T-cell (primary cell): ENCODE measurements around the gene CCNT2.

DNA sequence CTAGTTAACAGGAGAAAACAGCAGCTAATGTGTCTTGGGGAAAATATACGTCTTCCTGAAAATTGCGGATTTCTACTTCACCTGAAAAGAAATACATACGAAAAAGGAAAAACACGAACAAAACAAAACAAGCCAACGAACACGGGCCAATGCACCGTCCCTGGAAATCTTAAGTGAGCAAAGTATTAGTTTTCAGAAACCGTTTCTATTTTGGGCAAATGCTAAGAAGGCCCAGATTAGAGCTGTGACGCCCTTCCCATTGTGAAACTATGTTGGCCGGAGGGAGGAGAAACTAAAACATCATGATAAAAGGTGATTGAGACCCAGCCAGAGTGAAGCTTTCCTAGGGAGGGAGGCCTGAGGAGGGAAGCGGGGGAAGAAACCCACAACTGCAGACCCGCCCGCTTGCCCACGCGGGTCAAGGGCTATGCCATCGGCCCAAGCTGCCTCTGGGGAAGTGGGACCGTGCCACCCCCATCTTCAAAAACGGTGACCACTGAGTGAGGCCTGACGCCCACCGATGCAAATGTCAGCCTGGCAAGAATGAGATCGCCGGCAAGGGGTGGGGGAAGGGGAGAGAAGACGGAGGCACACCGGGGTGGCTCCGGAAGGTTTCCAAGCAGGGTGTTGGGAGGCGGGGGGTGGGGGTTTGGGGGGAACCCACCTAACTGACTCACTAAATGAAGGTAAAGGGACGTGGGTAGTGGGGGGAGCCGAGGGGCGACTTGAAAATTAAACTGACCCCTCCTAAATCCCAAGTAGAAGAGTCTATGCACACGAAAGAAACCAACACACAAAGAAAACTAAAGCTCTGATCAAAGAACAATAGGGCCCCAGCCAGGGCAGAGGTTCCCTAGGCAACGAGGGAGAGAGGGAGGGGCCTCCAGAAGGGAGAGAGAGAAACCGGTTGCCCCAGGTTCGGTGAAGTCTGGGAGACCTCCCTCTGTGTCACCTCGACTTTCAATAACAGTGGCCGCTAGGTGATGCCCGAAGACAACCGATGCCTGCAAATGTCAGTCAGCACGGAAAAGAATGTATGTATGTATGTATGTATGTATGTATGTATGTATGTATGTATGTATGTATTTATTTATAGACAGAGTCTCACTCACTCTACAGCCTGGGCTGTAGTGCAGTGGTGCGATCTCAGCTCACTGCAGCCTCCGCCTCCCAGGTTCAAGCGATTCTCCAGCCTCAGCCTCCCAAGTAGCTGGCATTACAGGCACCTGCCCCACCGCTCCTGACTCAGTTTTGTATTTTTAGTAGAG, 106.4 kb upstream of the ANKRD30BL start:
- PRO-cap, 7 experiments, result peak in 1 of 7 experiments; most common minus-strand start position 803 of the sequence (in 1)

GRCh38 chr2:132346764-132347860, 69.5 kb upstream of the GPR39 start:
- PRO-cap, 7 experiments, result no peak in any of the 7 experiments

DNA sequence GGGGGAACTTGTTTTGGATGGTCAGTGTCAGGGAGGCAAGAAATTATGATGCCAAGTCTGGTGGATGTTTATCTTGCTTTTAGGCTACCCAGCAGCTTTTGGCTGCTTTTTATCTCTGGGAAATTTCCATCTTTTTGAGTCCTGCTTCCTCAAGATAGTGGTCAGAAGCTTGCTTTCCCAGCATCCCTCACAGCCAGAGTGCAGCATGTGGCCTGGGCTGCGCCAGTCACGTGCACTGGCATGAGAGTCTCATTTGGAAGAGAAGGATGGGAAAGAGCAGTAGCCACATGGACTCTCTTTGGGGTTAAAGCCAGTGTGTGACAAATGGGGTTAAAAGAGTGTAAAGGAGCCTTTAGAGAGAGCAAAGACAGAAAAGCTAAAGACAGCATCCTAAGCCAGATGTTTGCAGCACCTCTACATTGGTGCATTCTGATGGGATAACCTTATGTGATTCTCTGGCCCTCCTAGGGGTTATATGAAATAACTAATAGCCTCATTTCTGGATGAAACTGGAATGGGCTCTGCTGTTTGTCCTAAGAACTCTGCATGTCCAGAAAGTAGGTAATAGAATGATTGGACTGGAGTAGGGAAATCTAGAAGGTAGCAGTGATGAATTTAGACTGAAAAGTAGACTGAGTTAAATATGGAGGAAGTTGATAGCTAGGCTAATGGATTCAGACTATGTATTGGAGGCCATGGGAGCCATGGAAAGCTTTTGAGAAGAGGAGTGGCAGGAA, 12.9 kb downstream of the GPR39 start:
- PRO-cap, 7 experiments, result no peak in any of the 7 experiments

- PRO-cap, 7 experiments, result no peak in any of the 7 experiments
Observed at GRCh38 chr2:132620945-132621318, 49.1 kb downstream of the LYPD1 start.

DNA sequence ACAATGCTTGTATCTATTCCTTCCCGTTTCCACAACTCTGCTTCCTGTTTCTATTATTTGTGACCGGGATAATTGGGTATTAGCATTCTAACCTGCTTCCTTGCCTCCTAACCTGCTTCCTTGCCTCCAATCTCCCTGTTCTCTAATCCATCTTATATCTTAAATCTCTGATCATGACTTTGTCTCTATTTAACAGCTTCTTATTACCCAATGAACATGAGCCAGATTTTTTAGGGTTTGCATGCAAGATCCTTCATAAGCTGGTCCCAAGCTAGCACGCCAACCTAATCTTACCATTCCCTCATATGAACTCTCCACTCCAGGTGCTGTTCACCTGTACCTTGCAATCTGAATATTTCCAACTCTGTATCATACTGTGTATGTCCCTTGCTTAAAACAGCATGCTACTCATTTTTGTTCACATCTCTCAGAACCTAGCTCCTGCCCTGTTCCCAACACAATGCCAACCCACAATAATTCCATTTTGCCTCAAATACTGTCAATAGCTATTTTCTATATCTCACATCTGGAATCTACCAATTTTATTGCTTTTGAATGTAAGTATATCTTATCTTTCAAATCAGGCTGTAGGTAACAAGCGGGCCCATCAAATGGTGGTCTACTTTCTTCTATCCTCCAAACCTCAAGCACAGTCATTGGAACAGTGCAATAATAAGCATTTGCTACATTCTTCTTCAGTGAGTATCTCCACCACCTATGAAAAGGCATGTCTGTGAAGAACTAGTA, 411.5 kb downstream of the NCKAP5 start:
- PRO-cap, 7 experiments, result no peak in any of the 7 experiments

- PRO-cap, 7 experiments, result peak in 1 of 7 experiments; most common minus-strand start chr2:134130137 (in 1)
Observed at GRCh38 chr2:134129877-134130633, 123.8 kb upstream of the MGAT5 start.

DNA sequence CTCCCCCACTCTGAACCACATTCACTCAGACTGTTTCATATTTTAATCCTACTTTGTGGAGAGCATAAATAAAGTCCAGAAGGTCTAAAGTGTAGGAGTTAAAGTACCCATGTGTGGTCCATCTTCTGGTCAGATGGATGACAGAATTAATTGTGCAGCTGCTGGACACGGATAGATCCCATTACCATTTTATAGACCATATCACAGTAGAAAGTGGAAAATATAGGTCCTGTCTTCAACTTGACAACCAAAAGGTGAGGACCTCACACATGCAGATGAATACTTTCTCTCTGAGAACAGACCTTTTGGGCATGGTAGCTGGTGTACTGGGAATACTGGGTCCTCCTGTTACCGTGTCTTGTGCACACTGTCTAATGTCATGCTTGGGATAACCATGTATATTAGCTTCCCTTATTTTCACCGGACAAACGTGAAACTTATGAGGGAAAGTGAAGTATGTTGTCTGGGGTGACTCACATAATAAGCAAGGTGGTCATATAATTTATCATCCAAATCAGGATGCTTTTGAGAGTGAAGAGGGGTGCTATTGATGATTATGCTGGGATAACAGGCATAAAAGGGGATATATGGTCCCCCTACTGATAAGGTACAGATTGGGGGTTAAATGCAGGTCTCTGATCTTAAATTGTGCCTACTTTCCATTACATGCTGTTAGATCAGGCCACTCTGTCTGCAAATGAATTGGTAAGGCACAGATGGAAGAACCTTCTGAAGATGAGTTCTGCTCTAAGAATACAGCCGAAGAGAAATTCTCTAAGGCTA, 115.4 kb upstream of the MGAT5 start:
- PRO-cap, 7 experiments, result no peak in any of the 7 experiments

DNA sequence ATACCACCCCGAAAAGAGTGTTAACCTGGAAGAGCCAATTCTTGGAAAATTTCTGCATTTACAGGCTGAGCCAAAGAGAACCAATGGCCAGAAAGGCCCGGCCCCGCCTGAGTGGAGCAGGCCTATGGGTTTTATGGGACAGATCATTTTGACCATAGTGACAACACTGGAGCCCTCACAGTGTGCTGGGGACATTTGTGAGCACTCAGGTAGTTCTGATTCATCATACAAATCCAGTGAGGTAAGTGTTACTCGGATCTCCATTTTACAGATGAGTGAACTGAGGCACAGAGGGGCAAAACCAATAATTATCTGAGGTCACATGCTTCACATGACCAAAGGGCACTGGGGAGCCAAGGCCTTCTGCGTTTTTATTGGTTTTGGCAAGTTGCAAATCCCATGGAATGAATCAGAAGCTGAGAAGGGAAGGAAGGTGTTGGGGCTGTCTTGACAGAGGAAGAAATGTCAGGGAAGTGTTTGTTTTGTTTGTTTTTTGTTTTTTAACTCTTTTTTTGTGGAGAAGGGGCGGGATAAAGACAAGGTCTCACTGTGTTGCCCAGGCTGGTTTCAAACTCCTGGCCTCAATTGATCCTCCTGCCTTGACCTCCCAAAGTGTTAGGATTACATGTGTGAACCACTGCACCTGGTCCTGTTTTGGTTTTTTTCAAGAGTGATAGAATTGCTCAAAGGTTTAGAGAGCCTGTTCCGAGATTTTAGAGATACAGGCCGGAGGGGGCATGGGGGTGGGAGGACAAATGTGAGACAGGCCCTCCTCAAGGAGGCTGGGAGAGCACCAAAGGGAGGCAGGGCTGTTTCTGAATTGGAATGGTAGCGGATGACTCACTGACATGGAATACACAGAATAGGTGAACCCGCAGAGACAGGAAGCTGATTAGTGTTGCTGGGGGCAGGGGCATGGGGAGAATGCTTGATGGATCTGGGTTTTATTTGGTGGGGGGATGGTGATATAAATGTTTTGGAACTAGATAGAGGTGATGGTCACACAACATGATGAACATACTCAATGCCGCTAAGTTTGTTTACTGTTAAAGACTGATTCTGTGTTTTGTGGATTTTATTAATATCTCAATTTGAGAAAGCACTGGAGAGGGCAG, 111.2 kb upstream of the MGAT5 start:
- PRO-cap, 7 experiments, result no peak in any of the 7 experiments

DNA sequence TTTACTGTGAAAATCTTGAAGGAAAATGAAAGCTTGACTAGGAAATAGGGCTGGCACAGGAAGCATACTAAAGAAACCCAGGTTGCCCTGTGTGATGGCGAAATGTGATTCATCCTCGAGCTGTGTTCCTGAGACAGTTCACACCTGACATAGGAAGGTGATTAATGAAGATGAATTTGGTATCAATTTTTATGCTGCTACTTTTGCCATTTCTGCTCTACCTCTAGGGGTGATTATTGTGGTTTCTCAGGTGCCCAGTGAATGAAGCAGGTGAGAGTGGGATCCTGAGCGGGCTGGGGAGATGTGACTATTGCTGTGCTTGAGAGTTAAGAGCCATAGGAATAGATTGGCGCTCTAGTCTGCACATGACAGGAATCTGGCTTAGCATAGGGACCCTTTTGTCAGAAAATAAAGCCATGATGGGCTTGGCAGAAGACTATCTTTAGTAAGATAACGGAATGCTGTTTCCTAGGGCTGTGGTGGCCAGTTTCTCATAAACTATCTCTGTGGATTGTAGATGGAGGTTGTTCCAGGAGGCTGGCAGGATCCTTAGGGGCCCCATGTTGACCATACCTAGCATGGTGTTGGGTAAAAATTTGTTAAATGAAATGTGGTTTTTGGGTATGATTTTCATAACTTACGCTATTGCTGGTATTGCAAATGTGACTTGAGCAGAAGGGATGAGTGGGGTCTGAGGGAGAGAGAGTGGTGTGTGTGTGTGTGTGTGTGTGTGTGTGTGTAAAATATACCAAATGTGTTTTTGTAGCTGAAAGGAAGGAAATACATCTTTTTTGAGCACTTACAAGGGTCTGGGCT, 37.1 kb upstream of the MGAT5 start:
- PRO-cap, 7 experiments, result no peak in any of the 7 experiments

DNA sequence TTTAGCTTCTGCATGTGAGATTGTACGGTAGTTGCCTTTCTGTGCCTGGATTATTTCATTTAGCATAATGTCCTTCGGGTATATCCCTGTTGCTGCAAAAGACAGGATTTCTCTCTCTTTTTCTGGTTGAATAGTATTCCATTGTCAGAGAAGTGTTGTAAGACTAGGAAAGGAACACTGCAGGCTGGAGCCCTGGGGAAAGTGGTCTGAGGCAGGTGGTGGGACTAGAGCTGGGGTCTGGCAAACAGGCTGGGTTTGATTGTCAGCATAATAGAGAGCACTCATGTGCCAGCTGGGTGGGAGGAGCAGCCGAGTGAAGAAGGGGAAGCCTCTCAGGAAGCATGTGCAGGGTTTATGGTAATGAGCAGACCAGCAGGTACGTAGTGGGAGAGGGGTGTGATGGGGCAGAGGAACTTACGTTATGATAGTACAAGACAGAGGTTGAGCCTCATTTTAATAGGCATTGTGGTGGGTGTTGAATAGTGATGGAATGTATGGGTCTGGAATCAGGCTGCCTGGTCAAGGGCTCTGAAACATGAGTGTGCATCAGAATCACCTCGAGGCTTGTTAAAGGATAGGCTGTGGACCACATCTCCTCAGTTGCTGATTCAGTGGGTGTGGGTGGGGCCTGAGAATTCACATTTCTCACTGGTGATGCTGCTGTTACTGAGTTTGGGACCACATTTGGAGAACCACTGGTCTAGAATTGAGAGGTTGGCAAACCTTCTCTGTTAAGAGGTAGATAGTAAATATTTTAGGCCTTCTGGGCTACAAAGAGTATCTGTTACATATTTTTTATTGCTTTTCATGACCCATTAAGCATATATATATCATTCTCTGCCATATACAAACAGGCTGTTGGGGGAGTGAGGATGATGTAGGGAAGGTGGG, 1.7 kb upstream of the MGAT5 start:
- PRO-cap, 7 experiments, result no peak in any of the 7 experiments

DNA sequence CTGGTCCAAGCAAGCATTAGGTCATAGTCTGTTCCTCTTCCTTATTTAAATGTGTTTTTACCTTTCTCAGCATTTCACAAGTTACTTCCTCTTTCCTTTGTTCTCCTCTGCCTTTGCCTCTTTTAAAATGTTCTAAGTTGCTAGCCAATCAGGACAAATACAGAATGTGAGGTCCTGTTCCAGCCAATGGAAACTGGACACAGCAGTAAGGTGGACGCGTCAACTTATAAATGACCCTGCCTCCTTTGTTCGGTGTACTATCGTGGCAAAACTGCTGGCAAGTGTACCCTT, 40.8 kb downstream of the MGAT5 start:
- PRO-cap, 7 experiments, result no peak in any of the 7 experiments

GRCh38 chr2:134396417-134397060, 142.7 kb downstream of the MGAT5 start:
- PRO-cap, 7 experiments, result no peak in any of the 7 experiments

- PRO-cap, 7 experiments, result no peak in any of the 7 experiments
Observed at GRCh38 chr2:134411890-134412446, 158.1 kb downstream of the MGAT5 start.

DNA sequence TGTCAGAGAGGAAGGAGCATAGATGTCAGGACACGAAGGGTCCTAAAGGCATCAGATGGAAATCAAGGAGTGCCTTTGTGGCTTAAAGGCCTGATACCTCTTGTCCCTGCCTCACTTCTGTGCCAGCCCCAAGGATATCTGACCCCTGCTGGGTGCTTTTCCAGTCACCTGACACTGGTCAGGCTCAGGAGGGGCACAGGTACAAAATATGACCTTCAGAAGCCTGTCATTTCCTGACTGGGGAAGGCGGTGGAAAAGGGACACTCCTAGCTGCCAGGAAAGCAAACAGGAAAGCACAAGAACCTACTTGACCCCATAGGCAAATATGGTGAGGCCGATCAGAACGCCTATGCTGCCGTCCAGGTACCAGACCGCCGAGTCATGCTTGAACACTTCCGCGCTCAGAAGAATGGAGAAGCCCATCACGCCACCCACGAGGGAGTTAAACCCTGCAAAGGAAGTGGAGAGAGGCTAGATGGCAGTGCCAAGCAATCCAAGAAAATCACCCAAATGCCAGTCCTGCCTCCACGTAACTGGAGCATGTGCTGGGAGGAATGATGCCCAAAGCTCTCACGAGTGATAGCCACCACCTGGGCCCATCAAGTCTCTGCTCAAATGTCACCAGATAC, 204.0 kb downstream of the MGAT5 start:
- PRO-cap, 7 experiments, result no peak in any of the 7 experiments

- PRO-cap, 7 experiments, result no peak in any of the 7 experiments
Observed at GRCh38 chr2:134491021-134491365, 227.8 kb downstream of the TMEM163 start.

- PRO-cap, 7 experiments, result no peak in any of the 7 experiments
Observed at GRCh38 chr2:134839719-134840052, 1.3 kb downstream of the ACMSD start.

DNA sequence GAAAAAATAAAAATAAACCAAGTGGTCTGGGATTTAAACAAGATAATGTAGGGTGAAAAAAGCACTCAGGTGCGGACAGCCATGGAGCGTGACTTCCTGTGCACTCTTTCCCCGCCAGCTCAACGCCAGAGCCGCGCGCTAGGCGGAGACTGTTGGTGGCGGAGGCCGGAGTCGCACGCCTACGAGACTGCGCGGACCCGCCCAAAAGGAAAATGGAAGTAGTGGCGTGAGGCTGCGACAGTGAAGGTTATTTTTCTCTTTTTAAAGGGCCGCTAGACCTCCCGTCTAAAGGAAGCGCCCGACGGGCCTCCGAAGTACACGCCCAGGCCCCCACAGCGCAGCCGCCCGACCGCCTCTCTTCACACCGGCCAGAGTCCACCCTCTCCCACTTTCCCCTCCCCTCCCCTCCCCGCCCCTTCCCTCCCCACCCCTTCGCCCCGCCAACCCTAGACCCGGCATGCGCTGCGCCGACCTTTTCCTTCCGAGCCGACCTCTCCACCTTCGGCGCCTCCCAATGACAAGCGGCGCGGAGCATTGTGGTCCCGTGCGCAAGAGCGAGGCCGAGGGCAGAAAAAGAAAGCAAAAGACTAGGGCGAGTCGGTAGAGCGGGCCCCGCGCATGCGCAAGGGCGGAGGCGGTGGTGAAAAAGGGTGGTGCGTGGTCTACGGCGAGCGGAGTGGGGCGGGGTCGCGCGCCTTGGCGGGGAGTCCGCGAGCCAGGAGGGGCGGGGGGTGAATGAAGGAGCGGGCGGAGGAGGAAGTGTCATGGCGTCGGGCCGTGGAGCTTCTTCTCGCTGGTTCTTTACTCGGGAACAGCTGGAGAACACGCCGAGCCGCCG, at the start of gene CCNT2:
TSS of gene CCNT2 (plus strand) at position 732 of the 838 bp plus-strand sequence.
- PRO-cap, 7 experiments, result peak in 7 of 7 experiments; most common plus-strand start position 204 of the sequence (in 7); most common minus-strand start position 121 of the sequence (in 5)

DNA sequence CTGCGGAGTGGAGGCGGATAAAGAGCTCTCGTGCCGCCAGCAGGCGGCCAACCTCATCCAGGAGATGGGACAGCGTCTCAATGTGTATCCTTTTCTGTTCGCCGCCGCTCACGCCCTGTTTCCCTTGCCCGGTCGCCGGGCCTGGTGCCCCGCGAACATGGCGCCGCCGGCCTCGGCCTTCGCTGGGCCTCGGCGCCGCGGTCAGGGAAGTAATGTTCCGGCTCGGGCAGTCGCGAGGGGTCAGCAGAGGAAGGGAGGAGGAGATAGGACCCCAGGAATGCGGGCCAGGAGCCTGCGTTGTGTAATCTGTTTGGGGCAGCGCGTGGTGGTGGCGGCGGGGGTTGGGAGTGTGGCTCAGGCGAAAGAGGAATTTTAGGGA, 296 bp downstream of the CCNT2 start:
- PRO-cap, 7 experiments, result peak in 3 of 7 experiments; most common plus-strand start position 90 of the sequence (in 1); most common minus-strand start position 146 of the sequence (in 2)

DNA sequence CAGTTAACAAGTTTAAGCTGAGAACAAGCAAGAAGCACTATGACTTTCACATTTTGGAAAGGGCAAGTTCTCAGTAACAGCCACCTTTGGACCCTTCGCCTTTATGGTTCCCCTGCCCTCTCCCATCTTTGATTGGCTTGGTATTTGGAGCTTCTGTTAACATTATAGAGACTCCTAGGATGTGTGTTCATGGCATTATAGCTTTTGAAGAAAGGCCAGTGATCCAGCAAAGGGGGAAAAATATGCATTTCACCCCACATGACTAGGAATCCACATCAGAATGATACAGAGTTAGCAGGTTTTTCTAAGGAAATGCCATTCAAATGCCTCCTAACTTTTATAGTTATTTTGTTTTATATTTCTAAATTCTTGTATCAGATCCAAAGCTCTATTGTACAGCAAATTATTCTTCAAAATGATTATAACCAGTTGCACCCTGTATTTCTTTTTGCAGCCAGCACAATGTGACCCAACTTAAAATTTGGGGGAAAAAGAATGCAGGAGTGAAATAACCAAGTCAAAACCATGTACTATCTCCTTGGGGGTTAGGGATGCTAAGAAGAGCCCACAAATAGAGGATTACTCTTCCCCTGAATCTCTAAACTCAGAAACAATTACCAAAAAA, 17.3 kb upstream of the UBXN4 start:
- PRO-cap, 7 experiments, result no peak in any of the 7 experiments

GRCh38 chr2:135742434-135742740, 732 bp downstream of the UBXN4 start:
- PRO-cap, 7 experiments, result peak in 7 of 7 experiments; most common plus-strand start chr2:135742628 (in 1); most common minus-strand start chr2:135742644 (in 7)